Brain (tissue), 1 donor: ENCODE measurements around the genes CROCC and TAS1R2.

GRCh38 chr1:16473015-16473864 is 32.7 kb downstream of the NECAP2 start:
- RRBS, result no CpG with 5 or more reads among the region's 8 CpGs

DNA sequence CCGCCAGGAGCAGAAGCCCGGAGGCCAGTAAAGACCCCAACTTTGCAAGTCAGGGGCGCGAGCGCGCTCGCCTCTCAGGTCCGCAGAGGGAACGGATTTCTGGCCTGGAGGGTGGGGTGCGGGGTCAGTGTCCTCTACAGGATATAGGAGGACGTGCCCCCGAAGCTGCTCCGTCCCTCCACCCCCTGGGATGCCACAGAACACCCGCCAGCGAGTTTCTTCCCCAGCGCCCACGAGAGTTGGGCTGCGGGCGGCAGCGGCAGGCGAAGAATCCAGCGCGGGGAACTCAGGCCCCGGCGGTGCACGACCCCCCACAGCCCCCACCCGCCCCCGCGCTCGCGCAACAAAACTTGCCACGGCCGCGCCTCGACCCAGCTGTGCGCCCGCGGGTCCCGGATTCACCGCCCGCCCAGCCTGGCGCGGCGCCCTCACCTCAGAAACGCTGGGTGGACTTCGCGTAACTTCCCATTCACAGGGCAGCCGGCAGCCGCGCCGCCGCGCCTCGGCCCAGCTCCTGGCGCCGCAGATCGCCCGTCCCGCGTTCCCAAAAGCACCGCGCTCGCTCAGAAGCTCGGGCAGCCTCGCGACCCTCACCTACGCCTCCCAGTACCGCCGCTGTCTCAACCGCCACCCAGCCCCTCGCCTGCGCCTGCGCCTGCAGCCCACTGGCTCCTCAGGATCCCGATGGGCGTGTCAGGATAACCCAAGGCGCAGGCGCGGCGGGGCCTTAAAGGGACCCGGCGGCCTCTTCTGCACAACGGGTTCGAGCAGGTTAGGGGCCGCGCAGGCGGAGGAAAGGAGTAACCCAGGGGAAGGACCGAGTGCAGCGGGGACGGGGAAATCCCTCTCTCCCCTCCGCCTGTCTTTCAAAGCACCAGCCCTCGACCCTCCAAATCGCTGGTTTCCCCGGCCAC is 172.6 kb downstream of the NECAP2 start:
- RRBS, result 2% methylated on average over 7 of the region's 93 CpGs

GRCh38 chr1:16637973-16638800 is 197.7 kb downstream of the NECAP2 start:
- RRBS, result no CpG with 5 or more reads among the region's 6 CpGs

DNA sequence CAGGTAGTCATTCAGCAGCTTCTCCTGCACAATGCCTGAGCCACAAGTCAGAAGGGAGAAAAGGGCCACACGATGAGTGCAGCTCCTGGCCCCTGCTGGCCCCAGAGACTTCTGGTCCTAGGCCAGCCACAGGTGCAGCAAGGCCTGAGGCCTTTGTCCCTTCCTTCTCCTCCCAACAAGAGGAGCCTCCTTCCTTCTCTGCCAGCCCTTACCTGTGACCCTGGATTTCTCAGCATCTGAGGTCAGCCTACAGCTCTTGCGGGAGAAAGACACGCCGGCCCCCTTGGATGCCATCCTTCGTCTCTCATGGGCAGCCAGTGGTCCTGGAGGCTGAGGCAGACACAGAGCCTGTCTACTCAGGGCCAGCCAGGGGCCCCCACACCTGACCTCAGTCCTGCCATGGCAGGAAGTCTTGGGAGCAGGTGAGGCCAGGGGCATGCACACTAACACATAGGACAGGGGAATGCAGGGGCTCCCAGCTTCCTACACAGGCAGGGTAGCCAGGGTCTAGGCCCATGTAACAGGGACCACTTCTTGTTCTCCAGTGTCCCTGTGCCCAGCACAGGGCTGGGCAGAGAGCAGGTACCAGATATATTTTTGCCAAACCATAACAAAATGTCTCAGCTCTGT is 202.4 kb downstream of the NECAP2 start:
- RRBS, result no CpG with 5 or more reads among the region's 5 CpGs

DNA sequence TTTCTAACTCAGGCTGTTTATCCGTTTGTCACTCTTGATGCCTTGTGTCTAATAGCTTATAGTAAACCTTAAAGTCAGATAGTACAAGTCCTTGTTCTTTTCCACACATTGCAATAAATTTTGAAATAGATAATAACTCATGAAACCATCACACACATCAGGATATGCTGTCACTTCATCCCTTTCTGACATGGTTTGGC is 186.4 kb upstream of the CROCC start:
- RRBS, result no CpG with 5 or more reads among the region's 1 CpG

- RRBS, result no CpG with 5 or more reads among the region's 12 CpGs
These were observed at the start of gene CROCC for GRCh38 chr1:16921479-16922042. Gene CROCC, plus strand, starts transcription at chr1:16921931.

GRCh38 chr1:17089368-17090026 is 29.8 kb downstream of the PADI2 start:
- RRBS, result 18% methylated on average over 4 of the region's 15 CpGs

- RRBS, result no CpG with 5 or more reads among the region's 6 CpGs
These were observed 5.5 kb downstream of the PADI6 start for GRCh38 chr1:17377552-17377833.

GRCh38 chr1:17404204-17404786 is 32.3 kb downstream of the PADI6 start:
- RRBS, result no CpG with 5 or more reads among the region's 14 CpGs

DNA sequence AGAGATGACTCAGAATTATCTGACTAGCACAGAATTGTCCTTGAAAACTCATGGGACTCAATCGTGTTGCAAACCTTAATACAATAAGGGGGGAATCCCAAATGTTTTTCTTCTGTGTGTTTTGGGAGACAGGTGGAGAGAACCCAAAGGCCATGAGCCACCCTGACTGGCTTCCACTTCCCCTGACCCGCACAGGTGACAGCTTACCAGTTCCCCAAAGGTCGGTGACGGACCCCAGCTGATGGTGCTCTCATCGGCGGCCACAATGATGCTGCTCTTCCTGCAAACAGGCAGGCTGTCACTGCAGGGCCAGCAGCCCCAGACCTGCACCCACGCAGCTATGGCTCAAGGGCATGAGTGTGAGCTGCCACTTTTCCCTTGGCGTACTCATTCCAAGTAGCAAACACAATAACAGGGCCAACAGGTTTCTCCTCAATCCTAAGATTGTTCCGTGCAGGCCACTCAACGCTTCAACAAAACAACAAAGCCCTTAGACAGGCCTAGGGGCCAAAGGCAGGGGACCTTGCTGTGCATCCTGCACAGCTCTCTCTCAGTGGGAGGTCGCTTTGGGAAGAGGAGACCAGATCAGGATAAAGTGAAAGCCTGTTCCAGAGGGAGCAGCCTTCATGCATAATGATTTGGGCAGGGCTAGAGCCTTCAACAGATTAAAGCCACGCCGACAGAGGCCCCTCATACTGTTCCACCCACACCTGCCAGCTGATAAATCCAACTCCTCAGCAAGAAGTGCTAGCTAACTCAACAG is 27.4 kb downstream of the RCC2 start:
- RRBS, result no CpG with 5 or more reads among the region's 13 CpGs

DNA sequence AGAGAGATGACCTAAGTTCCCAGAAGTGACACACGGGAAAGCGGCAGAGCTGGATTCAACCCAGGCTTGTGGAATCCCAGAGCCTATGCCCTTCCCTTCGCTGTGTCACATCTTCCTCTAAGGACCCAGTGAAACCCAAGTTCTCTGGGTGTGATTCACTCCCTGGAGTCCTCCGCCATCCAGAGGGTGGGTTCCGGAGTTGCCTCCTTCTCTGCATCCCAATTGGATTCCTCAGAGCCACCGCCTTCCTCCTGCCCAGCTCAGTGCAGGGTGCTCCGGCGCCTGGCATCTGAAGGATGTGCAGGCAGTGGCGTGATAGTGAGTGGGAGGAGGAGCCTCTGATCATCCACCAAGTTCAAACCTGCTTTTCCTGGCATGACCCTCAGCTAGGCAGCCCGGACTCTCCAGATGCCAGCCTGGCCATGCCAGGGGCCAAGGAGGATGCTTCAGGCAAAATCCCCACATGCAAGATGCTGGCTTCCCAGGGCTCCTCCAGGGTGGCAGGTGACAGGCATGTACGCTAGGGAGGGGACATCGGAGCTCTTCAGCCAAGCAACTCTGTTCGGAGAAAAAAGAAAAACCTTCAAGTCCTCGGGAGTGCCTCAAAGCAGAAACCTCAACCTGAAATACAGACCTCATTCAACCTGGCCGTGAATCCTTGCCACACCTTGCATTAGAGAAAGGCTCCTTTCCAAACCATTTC is 20.9 kb upstream of the RCC2 start:
- RRBS, result 76% methylated on average over 2 of the region's 15 CpGs

DNA sequence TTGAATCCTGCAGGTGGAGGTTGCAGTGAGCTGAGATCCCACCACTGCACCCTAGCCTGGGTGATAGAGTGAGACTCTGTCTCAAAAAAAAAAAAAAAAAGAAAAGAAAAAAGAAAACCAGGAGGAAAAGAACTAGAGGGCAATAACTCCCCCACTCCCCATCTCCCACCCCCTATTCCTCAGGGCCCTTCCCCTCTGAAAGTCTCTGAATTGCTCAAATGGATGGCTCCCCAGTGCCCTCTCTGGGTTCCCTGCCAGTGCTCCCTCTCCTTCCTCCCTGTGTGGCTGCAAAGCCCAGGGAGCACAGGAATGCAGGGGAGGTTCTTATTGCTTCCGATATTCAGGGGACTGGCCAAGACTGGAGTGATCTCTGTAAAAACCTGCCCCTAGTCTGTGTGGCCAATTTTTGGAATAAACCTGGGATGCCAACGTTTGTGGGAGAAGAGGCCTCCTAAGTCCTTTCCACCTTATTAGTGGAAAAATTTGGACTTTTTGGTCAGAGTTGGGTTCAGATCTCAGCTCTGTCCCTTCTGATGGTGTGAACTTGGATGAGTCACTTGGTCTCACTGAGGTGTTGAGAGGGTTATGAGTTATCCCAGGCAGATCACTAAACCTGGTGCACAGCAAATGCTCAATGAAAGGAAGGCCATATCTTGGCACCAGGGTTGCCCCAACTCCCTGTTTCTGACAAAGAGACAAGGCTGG is 13.4 kb upstream of the ARHGEF10L start:
- RRBS, result no CpG with 5 or more reads among the region's 2 CpGs

GRCh38 chr1:17635629-17636202 is 96.2 kb downstream of the ARHGEF10L start:
- RRBS, result no CpG with 5 or more reads among the region's 13 CpGs

GRCh38 chr1:18027621-18027939 is 80.0 kb upstream of the IGSF21 start:
- RRBS, result no CpG with 5 or more reads among the region's 2 CpGs

DNA sequence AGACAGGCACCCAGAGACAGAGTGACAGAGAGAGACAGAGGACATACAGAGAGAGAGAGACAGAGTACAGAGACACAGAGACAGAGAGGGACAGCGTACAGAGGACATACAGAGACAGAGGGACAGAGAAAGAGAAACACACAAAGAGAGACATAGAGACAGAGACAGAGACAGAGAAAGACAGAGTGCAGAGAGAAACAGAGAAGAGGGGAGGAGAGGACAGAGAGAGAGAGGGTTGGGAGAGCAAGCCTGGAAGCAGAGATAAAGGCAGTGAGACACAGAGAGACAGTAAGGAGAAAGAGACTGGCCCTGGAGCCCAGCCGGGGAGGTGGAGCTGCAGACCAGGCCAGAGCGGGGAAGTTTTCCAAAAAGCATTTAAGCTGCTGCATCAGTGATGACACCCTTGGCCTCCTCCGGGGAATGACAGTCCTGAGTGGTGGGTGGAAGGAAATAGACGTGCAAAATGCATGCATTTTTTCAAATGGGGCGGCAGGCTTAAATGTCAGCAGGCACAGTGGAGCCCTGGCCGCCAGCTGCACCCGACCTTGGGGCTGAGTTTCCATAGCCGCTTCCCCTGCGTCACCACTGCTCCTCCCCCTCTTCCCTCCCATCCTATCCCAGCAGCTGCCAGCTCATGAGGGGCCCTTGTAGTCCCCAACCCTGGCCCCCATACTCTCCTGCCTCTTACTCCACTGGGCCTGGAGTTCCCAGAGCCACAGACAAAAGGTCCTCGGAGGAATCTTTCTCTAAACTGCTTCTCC is 95.4 kb upstream of the KLHDC7A start:
- RRBS, result 14% methylated on average over 3 of the region's 11 CpGs

GRCh38 chr1:18462993-18463670 is 17.6 kb upstream of the KLHDC7A start:
- RRBS, result 15% methylated on average over 1 of the region's 16 CpGs

GRCh38 chr1:18859491-18859905 is at the start of gene TAS1R2:
Gene TAS1R2, minus strand, starts transcription at chr1:18859660.
- RRBS, result no CpG with 5 or more reads among the region's 4 CpGs

DNA sequence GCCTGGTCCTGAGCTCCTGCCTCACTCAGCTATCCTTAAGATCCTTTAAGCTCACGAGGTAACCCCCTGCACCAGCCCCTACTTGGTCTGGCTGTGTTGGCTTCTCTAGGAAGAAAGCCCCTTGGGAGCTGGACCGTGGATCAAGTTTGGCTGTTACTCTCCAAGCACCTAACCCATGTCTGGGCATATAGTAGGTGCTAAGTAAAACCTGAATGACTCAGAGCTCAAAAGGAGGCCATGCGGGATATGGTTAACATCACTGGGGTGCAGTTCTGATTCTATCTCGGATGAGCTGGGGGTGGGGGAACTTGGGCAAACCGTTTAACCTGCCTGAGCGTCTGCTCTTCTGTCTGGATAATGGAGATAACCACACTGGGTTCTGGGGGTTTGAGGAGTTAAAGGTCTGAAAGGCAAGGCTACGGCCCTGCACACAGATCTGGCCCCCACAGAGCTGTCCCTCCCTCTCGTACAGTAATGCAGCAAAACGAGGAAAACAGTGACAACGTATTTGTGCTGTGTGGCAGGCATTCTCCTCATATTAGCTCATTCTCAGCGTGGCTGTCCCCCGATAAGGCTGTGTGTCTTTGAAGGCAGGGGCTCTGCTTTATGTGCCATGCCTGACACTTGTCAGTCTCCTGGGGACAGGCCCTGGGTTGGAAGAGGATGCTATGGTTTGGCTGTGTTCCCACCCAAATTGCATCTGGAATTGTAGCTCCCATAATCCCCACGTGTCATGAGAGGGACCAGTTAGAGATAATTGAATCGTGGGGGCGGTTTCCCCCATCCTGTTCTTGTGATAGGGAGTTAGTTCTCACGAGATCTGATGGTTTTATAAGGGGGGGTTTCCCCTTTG is 6.6 kb upstream of the ALDH4A1 start:
- RRBS, result no CpG with 5 or more reads among the region's 16 CpGs

DNA sequence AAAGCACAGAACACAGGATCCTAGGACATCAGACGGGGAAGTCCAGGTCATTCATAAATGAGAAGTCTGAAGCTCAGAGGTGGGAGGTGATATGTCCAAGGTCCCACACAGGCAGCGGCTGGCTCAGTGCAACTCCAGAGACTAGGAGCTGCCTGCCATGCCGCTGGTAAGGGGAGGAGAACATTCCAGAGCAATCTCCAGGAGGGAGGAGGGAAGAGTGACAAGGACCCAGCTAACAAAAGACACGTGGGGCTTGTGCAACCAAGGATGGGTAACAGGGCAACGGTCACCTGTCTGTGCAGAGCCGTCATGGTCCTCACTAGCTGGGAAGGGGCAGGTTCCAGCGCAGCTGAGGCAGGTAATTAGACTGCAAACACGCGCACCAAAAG is 19.5 kb downstream of the IFFO2 start:
- RRBS, result no CpG with 5 or more reads among the region's 9 CpGs

DNA sequence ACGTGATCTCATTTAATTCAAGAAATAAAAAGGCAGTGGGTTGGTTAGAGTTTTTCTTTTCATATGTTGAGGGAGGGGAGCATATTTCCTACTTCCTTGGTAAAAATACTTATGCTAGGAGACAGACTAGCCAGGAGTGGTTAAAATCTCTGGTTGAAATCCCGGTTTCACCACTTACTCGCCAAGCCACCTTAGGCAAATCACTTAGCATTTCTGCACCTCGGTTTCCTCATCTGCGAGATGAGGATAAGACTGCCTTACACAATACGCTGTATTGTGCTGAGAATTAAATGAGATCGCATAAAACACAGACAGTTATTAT is 1.4 kb downstream of the IFFO2 start:
- RRBS, result no CpG with 5 or more reads among the region's 7 CpGs